Umbilical cord (tissue), 2 donors: ENCODE measurements around the gene SHKBP1.

- RAMPAGE, long total RNA: start-site peak on the plus strand at chr19:40576883-40576889, 26 and 15 reads in 2 replicates
Measured at GRCh38 chr19:40576018-40576986, at the start of gene SHKBP1. TSS of gene SHKBP1 (plus strand) at chr19:40576873.

DNA sequence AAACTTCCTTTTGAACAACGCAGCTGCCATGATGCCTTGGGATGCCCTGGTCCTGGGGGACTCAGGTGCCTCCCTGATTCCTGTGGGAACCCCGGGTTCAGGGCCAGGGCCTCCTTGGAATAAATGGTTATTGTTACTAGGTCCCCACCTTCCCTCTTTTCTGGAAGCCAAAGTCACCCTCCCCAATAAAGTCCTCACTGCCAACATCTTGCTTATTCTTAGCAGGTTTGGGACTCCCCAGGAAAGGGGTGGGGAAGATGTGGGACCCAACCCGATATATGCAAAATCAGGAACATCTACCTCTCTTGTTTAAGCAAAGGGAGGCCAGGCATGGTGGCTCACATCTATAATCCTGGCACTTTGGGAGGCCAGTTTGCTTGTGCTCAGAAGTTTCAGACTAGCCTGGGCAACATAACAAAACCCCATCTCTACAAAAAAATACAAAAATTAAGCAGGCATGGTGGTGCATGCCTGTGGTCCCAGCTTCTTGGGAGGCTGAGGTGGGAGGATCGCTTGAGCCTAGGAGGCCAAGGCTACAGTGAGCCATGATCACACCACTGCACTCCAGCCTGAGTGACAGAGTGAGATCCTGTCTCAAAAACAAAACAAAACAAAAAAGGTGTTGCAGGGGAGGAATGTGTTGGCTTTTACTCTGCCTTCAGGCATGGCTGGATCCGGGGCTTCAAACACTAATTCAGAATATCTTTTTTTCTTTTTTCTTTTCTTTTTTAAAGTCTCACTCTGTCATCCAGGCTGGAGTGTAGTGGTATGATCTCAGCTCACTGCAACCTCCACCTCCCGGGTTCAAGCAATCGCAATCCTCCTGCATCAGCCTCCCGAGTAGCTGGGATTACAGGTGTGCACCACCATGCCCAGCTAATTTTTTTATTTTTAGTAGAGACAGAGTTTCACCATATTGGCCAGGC lies 9.7 kb upstream of the LTBP4 start:
- RAMPAGE, long total RNA: no peak

GRCh38 chr19:40599824-40600566 lies 1.2 kb upstream of the LTBP4 start:
- RAMPAGE, long total RNA: no peak

DNA sequence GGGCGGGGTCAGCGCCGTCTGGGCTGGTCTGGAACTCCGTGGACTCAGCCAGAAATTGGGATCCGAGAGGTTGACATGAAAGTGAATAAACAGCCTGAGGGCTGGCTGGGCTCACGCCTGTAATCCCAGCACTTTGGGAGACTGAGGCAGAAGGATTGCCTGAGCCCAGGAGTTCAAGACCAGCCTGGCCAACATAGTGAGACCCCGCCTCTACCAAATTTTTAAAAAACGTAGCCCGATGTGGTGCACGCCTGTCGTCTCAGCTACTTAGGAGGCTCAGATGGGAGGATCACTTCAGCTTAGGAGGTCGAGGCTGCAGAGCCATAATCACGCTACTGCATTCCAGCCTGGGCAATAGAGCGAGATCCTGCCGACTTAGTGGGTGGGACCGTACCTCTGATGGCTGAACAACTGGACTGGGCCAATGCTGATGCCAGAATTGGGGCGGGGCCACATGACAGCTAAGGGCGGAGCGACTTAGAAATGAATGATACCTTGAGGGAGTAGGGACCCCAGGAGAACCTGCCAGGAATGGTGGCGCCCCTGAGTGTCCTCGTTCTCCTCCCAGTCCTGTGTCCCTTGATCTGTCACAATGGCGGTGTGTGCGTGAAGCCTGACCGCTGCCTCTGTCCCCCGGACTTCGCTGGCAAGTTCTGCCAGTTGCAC lies 3.4 kb downstream of the LTBP4 start:
- RAMPAGE, long total RNA: no peak

- RAMPAGE, long total RNA: no peak
Measured at GRCh38 chr19:40663228-40663987, 27.0 kb downstream of the NUMBL start.

DNA sequence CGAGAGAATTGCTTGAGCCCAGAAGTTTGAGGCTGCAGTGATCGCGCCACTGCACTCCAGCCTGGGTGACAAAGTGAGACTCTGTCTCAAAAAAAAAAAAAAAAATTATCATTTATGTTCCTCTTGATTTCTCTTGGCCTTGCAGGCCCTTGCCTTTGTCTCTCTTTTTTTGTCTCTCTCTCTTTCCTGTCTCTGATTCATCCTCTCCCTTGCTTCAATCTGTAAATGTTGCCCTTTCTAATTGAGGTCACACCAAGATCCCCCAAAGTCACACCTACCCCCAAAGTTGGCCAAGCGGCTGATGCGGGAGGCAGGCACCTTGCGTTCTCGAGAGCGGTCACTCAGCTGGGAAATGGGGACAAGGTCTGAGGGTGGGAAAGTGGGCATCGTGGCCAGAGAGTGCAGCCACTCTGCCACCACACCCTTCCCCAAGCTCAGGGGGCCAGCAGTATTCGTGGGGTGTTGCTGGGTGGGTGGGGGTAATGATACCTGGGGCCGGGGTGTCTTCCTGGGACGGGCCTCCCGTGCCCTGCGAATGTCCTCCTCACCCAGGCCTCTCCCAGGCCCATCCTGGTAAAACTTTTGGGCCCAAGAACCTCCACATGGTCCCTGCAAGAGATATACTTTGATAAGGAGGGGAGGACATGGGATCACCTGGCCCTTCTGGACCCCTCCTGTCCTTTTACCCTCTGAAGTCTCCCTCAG lies 2.7 kb downstream of the COQ8B start:
- RAMPAGE, long total RNA: no peak

DNA sequence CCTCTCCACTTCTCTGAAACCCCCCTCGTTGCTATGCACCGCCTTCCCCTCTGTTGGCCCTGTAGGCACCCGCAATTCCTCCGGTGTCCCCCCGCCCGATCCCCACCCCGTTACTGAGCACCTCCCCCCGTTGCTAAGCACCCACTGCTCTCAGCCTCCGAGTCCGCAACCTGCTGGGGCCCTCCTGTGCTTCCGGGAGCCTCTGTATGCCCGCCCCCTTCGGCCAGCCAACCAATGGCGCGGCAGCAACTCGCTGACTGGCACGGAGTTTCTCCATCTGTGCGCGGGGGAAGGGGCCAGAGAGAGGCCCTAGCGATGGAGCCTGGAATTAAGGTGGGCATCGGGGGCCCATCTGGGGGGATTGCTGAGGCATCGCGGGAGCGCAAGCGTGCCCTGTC lies 1.8 kb downstream of the COQ8B start:
- RAMPAGE, long total RNA: no peak

GRCh38 chr19:40720427-40720976 lies 3.6 kb downstream of the ITPKC start:
- RAMPAGE, long total RNA: no peak

DNA sequence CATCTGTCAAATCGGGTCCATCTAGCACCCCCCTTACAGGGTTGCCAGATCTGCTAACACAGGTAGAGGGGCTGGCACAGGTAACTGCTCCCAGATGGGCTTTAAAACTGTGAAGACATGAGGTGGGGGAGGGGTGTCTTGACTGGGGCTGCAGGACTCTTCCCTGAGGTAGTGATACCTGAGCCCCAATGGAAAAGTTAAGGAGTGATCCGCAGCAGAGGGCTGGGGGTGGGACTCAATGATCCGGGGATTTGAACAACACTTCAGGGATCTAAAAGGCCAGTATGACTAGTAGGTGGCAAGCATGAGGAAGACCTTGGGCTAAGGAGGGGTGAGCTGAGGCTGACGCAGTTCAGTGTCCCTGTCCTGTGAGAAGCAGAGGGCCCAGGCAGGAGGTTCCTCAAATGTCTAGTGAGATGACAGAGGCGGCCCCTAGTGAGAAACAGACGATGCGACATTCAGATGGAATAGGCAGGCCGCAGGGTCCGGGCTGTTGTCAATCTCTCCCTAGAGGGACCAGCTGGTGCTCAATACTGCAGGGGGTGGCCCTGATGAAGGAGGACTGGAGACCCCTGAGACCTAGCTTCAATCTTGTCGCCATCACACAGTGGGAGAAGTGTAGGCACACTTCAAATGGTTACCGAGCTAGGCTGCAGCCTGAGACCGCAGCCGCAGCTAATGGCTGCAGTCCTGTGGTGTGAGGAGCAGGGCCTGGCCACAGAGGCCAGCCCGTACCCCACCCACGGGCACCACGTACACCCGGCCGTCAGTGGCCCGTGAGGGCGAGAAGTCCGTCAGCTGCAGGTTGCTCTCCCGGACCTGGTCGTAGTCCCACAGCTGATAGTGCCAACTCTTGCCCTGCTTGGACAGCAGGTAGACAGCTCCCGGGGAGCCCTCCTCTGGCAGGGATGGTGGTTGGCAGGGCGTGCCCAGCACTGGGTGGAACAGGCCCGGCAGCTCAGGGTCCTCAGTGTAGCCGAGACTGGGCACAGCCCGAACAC lies 8.2 kb downstream of the ACTMAP start:
- RAMPAGE, long total RNA: no peak

DNA sequence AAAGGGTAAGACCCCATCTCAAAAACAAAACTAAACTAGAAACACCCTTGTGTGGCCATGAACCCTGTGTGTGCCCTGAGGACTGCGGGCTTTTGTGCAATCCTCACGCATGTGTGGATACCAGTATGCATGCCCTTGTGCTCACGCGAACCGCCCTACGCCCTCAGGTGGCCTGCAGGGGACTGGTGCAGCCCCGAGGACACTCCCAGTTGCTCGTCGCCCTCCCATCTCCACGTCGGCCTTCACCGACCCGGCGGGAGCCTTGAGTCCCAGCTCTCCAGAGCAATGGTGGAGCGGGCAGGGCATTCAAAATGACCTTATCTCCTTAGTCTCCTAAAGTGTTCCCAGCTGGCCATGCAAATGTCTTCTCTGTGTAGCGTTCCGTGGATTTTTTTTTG lies 910 bp upstream of the EGLN2 start:
- RAMPAGE, long total RNA: no peak

DNA sequence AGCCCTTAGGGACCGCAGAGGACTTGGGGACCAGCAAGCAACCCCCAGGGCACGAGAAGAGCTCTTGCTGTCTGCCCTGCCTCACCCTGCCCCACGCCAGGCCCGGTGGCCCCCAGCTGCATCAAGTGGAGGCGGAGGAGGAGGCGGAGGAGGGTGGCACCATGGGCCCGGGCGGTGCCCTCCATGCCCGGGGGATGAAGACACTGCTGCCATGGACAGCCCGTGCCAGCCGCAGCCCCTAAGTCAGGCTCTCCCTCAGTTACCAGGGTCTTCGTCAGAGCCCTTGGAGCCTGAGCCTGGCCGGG lies 1.3 kb downstream of the EGLN2 start:
- RAMPAGE, long total RNA: no peak

DNA sequence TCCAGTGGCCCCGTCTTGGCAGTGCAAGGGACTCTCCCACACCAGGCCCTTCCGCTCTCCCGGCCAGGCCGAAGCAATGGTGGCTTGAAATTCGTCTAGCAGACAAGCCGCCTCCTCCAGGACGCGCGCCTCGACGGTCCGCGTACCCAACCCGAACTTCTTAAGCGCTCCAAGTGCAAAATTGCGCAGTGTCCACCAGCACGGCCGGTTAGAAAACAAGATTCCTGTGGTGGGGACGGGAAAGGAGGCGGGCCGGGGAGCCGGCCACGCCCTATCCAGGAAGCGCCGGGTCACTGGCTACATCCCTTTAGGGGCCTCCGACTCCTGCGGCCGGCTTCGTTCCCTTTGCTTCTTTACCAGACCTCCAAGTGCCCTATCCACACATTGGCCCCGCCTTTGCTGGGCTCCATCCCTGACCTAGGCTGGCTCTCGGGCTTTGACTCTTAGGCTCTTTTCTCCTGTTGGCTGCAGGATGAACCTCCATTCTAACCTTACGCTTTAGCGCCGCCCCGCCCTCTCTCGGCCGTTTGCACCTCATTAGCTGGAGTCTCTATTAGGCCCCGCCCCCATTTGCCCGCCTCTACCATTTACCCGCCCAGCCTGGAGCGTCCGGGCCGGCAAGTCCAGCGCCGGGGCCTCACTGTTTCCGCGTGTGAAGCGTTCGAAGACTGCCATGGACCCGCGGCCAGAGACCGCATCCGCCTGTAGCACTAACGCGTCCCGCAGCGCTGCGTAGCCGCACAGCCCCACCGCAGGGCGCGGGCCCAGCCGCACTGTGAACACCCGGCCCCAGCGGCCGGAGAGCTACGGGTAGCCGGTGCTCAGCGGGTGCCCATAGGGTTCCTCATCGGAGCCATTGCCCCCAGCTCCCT lies 11.8 kb downstream of the EGLN2 start:
- RAMPAGE, long total RNA: no peak

DNA sequence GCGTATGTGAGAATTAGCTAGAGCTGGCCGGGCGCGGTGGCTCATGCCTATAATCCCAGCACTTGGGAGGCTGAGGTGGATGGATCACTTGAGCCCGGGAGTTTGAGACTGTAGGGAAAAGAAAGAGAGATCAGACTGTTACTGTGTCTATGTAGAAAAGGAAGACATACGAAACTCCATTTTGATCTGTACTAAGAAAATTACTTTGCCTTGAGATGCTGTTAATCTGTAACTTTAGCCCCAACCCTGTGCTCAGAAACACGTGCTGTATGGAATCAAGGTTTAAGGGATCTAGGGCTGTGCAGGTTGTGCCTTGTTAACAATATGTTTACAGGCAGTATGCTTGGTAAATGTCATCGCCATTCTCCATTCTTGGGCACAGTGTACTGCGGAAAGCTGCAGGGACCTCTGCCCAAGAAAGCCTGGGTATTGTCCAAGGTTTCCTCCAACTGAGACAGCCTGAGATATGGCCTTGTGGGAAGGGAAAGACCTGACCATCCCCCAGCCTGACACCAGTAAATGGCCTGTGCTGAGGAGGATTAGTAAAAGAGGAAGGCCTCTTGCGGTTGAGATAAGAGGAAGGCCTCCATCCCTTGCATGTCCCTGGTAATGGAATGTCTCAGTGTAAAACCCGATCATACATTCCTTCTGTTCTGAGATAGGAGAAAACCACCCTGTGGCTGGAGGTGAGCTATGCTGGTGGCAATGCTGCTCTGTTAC lies 23.7 kb downstream of the EGLN2 start:
- RAMPAGE, long total RNA: no peak

DNA sequence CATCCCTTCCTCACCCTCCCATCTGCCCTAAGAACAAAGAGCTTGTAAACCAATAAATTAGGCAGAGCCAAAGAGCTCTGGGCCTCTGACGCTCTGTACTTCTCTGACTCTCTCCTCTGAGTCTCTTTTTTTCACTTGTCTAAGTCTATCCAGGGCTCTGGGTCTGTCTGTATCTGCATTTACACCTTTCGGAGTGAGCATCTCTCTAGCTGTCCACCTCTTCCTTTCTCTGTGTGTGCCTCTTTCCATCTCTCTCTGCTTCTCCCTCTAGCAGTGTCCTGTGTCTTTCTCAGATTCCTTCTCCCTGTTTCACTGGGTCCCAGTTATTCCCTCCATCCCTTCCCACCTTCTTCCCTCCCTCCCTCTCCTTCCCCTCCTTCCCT lies 32.0 kb upstream of the CYP2B6 start:
- RAMPAGE, long total RNA: no peak

GRCh38 chr19:40982470-40983215 lies 8.4 kb upstream of the CYP2B6 start:
- RAMPAGE, long total RNA: no peak

DNA sequence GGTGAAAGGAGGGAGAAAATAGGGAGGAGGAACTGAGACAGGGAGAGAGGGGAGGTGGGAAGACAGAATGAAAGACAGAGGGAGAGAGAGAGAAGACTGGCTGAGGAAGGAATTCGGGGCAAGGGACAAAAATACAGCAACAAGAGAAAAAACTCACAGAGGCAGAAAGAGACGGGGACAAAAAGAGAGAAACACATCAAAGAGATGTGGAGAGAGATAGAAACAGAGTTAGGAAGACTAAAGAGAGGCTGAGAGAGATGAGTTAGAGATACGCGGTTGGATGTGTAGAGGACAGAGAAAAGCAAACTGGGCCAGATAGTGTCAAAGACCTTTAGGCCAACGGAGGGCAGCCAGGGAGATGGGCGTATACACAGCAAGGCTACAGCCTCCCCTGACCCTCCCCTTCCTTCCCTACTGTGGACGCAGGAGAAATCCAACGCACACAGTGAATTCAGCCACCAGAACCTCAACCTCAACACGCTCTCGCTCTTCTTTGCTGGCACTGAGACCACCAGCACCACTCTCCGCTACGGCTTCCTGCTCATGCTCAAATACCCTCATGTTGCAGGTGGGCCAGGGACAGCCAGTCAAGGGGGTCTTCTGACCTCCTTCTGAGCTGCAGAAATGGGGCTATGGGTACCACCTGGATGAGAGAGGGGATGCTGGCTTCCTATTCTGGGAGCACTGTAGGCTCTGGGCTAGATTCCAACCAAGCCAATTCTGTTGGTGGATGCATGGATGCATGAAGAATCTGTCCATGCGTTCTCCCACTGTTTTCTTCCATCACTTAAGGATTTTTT lies 18.7 kb downstream of the CYP2B6 start:
- RAMPAGE, long total RNA: no peak

GRCh38 chr19:41223430-41224051 lies 4.5 kb downstream of the AXL start:
- RAMPAGE, long total RNA: no peak

- RAMPAGE, long total RNA: no peak
Measured at GRCh38 chr19:41299615-41300271, 10.2 kb upstream of the CCDC97 start.

DNA sequence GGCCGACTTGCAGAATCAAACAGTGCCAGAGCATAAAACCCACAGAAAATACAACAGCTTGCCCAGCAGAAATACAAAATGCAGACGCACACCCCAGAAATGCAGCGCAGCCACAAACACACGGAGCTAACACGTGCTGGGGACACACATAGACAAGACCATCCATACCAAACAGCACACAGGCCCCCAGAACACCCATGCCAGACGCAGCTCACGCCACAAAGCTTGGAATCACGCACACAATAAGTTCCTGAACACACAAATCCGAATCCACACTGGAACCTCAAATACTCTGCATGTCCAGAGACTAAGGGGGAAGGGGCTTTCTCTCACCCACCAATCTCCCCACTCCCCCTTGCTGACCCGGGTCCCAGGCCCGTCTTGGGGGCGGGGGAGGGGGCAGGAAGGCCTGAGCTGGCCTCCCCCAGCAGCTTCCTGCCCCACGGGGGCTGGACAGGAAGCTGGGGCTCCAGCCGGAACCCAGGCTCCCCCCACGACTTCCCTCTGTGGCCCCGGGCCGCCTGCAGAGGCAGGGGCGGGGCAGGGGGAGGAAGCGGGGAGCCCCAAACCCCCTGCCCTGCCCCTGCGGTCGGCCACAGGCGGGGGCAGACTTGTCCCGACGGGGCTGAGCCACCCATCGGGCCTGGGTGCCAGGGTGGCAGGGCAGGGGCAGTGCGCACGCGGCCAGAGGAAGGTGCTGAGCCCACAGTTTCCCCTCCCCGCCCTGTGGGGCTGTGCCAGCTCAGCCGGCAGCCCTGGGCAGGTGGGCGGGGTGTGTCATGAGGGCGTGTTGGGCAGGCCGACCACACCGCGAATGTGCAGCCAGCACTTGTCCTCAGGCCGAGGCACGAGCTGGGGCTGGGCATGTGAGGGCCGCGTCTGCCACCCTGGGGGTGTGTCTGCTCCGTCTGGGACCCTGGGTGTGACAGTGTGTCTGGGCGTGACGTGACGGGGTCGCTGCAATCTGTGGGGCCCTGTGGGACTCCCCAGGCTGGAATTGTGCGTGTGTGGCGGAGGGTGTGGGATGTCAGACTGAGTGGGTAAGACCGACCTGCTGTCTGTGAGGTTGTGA lies 17.5 kb downstream of the CCDC97 start:
- RAMPAGE, long total RNA: no peak

DNA sequence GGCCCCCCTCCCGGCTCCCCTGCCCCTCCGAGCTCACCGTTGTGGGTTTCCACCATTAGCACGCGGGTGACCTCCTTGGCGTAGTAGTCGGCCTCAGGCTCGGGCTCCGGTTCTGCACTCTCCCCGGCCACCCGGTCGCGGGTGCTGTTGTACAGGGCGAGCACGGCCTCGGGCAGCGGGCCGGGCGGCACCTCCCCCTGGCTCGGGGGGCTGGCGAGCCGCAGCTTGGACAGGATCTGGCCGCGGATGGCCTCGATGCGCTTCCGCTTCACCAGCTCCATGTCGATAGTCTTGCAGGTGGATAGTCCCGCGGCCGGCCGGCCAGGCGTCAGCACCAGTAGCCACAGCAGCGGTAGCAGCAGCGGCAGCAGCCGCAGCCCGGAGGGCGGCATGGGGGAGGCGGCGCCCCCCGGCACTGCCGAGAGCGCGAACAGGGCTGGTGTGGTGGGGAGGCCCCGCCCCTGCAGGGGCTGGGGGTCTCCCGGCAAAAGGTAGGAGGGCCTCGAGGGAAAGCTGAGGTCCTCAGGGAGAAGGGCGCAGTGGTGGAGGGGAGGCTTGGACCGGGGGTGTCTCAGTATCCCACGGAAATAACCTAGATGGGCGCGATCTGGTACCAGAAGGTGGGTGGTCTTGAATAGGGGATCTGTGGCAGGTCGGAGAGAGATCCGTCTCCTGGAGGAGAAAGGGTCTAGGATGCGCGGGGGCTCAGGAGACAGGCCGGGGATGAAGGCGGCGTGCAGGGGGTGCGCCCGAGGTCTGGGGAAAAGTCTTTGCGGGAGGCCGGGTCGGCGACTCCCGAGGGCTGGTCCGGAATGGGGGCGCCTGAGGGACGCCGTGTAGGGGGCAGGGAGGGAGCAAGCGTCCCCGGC lies 835 bp downstream of the TGFB1 start:
- RAMPAGE, long total RNA: no peak